Metastatic Lung Carcinoma in the Adrenal Gland (tissue), 1 donor: Measurements from ENCODE around the genes ZNF554 and TLE2.

- PRO-cap, result no peak
These were observed 10.0 kb downstream of the PEAK3 start for GRCh38 chr19:2272068-2272233.

DNA sequence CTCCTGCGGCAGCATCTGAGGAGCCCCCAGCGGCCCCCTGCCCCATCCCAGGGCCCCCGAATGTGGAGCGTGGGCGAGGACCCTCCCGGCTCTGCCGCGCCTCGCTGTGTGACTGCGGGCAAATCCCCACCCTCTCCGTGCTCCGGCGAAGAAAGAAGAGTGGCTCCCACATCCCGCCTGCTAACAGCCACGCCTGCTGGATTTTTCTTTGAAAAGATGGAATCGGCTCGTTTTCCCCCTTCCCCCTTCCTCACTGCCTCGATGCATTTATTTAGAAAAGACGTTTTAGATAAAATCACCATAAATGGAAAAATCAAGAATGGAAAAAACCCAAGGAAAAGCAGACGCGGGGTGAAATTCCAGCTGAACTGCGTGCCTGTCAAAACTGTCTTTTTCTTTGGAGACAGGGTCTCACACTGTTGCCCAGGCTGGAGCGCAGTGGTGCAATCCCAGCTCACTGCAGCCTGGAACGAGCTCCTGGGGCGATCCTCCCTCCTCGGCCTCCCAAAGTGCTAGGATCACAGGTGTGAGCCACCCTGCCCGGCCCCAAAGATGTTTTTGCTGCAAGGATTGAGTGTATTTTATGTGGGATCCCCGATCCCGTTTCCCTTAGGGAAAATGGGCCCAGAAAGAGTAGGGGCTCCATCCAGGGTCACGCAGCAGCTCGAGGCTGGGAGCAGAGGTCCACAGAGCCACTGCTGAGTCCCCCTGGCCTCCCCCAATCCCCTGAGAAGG, 776 bp upstream of the PEAK3 start:
- PRO-cap, result no peak

GRCh38 chr19:2387449-2388167, 27.5 kb downstream of the TMPRSS9 start:
- PRO-cap, result no peak

- PRO-cap, result no peak
These were observed 832 bp downstream of the TIMM13 start for GRCh38 chr19:2426429-2427079.

- PRO-cap, result no peak
These were observed 1.7 kb downstream of the GADD45B start for GRCh38 chr19:2477434-2478267.

GRCh38 chr19:2552899-2553570, 77.1 kb downstream of the GADD45B start:
- PRO-cap, result no peak

GRCh38 chr19:2629062-2630395, 73.0 kb downstream of the GNG7 start:
- PRO-cap, result no peak

GRCh38 chr19:2693826-2694137, 8.7 kb downstream of the GNG7 start:
- PRO-cap, result no peak

- PRO-cap, result no peak
These were observed 8.1 kb downstream of the GNG7 start for GRCh38 chr19:2694149-2694963.

DNA sequence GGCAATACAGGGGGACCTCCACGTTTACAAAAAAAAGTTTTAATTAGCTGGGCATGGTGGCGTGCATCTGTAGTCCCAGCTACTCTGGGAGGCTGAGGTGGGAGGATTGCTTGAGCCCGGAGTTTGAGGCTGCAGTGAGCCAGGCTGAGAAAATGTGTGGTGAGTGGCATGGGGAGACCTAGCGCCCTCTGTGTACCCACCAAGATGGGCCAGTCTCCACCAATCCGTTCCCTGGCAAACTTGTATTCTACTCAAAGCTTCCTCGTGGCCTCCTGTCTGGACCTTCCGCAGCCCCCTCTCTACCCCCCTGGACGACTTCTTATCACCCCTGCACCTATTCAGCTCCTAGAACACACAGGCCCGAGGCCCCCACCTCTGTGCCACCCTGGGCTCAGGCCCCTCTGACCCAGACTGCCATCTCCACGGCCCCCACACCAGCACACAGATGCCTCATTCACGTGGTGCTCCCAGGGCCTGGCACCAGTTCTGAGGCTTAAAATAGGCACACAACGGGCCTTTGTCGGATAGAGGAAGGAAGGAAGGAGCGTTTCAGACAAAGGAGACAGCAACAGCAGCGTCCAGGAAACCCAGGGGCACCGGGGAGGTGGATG, 7.4 kb downstream of the GNG7 start:
- PRO-cap, result no peak

DNA sequence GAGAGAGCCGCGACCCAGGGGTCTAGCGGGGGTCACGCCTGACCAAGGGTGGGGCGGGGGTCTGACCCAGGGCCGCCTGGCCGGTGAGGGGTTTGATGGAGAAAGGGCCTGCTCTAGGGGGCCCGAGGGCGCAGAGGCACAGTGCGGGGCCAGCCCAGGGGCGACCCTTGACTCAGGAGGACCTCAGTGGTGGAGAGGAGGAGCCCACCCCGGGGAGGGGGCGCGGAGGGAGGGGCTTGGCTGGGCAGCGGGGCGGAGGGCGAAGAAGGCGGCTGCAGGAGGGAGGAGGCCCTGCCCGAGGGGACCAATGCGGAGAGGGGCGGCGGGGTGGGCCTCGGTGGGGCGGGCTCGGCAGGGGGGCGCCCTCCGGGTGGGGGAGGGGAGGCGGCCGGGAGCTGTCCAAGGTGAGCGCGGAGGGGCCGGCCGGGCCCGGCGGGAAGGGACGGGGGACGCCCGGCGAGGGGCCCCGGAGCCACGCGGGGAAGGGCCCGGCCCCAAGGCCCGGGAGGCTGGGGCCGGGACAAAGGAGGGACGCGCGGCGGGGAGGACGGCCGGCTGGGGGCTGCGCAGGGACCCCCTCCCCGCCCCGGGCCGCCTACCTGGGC, 365 bp downstream of the DIRAS1 start:
- PRO-cap, result no peak

DNA sequence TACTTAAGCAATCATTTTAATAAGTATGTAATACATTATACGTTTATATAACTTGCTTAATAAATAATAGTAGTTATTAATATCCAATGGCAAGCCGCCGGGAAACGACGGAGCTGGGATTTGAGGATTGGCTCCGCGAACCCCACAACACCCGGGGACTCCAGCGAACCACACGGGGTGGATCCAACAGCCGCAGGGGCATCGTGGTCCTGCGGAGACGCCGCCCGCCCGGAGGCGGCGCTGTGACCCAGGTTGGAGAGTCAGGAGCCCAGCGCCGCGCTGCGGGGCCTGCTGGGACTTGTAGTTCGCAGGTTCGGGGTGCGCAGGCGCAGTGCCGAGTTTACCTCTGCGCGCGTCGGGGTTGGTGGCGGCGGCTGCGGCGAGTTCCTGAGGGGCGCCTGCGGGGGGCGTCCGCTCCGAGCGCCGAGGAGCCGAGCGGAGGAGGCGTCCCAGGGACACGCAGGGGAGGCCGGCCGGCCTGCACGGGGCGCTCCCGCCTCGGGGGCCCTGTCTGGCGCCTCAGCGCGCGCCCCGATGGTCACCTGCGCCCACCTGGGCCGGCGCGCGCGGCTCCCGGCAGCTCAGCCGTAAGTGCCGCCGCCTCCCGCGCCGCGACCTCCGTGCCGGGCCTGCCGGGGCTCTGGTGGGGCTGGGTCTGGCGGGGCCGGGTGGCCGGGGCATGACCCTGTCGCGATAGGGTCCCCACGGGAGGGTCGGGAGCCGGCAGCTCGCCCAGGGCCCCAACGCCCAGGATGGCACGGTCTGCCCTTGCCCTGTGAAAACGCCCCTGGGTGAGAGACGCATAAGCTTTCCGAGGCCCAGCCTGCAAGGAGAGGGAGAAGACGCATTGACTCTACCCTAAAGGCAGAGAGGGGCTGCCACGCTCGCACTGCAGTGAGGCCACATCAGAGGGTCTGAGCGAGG, at the start of gene ZNF554:
Gene ZNF554, plus strand, starts transcription at position 331 of the 924 bp plus-strand sequence.
- PRO-cap, result bidirectional peak, plus-strand start at position 349 of the sequence, minus-strand start at position 174 of the sequence

- PRO-cap, result no peak
These were observed 7.3 kb upstream of the ZNF555 start for GRCh38 chr19:2833613-2834740.

DNA sequence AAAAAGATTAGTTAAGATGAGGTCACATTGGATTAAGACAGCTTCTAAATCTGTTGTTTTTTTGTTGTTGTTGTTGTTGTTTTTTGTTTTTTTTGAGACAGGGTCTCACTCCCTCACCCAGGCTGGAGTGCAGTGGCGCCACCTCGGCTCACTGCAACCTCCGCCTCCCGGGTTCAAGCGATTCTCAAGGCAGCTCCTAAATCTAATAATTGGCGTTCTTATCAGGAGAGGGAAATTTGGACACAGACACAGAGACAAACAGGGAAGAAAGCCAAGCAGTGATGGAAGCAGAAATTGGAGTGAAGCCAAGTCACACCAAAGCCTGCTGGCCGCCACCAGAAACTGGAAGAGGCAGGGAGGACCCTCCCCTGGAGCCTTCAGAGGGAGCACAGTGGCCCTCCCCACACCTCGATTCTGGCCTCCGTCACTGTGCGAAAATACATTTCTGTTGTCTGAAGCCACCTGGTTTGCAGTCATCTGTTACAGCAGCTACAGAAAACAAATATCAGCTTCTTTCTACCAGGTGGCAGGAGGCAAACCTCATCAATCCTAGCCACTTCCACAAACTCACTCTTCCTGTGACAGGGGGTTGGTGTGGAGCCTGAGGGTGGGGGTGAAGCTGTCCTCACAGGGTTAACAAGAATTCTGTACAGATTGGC, 8.3 kb upstream of the TLE6 start:
- PRO-cap, result no peak

DNA sequence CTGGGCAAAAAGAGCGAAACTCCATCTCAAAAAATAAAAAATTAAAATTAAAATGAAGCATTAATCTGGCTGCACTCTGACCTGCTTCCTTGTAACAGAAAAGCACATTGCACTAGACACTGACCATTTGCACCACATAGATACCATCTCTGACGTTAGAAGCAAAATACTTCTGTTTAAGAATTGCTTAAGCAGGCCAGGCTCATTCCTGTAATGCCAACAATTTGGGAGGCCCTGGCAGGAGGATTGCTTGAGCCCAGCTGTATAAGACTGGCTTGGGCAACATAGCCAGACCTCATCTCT, 7.3 kb upstream of the TLE6 start:
- PRO-cap, result no peak

DNA sequence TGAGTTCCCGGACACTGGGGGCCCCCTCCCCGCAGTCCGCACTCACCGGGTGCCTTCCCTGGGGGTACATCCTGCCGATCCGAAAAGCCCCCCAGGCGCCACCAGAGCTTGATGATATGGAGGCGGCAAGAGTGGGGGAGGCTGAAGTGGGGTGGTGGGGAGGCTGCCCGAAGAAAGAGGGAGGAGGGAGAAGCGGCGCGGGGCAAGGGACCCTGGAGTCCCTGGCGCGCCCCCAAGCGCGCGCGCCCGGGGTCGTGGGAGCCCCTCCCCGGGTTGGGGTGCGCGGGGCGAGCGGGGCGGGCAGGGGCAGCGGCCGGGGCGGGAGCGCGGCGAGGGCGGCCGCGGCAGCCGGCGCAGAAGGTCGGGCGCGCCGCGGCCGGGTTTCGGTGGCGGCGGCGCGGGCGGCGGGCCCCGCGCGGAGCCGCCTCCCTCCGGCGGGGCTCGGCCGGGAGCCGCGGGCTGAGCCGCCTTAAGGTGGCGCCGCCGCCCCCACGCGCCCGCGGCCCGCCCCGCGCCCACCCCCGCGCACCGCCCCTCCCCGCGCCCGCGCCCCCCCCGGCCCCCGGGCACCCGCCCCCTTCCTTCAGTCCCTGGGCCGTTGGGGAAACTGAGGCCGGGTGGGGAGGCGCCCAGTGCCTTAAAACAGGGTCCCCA, at the start of gene TLE2:
Gene TLE2, minus strand, starts transcription at position 446 of the 654 bp plus-strand sequence.
- PRO-cap, result no peak

GRCh38 chr19:3035664-3035997, 6.6 kb upstream of the TLE2 start:
- PRO-cap, result bidirectional peak, plus-strand start at chr19:3035835, minus-strand start at chr19:3035623

GRCh38 chr19:3054941-3055579, 7.2 kb downstream of the TLE5 start:
- PRO-cap, result no peak

DNA sequence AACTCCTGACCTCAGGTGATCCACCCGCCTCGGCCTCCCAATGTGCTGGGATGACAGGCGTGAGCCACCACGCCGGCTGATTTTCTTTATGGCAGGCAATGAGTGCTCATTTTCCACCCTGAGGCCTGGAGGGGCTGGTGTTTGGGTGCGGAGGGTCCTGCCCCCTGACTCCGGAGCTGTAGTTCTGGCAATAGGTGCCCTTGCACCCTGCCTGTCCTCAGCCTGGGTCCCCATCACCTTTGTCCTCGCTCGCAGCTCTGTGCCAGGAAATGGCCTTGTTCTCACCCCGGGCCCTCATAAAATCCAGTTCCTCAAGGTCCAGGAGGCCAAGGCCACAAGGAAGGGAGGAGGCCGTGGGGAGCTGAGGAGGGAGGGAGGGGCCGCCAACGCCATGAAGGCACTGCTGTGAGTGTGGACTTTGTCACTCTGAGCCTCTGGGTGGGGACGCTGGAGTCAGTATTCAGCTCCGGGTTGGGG, 9.3 kb upstream of the GNA11 start:
- PRO-cap, result no peak

DNA sequence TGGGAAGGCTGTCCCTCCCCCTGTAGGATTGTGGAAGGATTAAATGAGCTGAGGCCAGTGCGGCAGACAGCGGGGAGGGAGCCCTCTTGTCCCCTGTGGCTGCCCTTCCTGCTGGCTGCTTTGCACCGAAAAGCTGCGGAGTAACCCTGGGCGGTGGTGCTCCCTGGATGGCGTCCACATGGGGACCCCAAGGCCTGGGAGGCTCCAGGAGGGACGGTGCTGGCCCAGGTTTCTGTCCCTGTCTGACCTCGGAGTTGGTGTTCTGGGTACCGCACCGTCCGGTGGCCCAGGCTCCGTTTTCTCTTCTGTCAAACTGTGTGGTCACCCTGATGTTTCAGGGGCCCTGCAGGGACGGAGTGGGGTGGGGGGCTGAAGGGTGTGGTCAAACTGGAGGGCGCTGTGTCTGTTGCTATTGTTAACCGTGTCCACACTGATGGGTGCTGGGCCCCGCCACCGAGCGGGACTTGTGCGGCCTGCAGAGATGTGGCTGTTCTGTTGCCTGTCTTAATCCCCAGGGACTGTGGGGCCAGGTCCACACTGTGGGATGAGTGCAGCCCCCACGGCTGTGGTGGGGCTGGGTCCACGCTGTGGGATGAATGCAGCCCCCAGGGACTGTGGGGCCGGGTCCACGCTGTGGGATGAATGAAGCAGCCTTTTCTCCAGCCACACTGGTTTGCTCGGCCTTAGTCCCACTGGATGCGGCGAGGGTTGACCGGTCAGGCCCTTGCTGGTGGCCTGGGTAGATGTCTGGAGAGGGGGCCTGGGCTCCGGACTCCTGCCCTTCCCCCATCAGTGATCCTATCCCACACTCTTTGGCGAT, 6.8 kb downstream of the GNA11 start:
- PRO-cap, result no peak